Skeletal muscle cell (primary cell): ENCODE measurements around a stretch of chr6.

DNA sequence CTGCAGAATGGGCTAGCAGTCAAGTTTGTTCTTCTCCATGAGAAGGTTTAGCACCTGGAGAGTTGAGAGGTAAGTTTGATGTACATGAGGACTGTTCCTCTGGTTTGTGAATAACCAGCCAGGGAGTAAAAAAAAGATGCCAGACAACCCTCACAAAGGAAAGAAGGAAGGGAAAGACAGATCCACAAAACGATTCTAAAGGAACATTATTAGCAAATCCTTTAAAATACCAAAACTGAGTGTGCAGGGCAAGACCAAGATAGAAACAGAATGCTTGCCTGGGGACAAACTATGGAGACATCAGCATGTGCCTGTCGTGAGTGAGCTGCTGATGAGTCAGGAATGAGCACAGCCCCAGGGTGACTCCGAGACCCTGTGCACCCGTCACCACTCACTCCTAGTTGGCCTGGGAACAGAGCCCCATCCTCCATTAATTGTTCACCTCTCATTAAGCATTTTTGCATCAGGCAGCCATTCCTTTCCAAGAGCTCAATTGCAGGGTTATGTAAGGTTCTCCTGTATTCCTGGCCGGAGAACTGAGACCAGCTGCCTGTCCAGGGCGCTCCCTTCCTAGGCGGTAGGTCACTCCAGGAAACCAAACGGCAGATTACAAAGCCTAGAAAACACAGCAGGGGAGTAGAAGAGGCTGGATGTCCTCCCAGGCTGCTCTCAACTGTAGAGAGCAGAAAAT lies 532.9 kb upstream of the JARID2 start:
- RRBS = no CpG with 5 or more reads among the region's 8 CpGs

- RRBS = no CpG with 5 or more reads among the region's 7 CpGs
Measured at GRCh38 chr6:14841976-14842351, 403.9 kb upstream of the JARID2 start.

GRCh38 chr6:14863835-14864859 lies 381.7 kb upstream of the JARID2 start:
- RRBS = no CpG with 5 or more reads among the region's 15 CpGs

GRCh38 chr6:14890198-14890513 lies 355.7 kb upstream of the JARID2 start:
- RRBS = no CpG with 5 or more reads among the region's 7 CpGs

DNA sequence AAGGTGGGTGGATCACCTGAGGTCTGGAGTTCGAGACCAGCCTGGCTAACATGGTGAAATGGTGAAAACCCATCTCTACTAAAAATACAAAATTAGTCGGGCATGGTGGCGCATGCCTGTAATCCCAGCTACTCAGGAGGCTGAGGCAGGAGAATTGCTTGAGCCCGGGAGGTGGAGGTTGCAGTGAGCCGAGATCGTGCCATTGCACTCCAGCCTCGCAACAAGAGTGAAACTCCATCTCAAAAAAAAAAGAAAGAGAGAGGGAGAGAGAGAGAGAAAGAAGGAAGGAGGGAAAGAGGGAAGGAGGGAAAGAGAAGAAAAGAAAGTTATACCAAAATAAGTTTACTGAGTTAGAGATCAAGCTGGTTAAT lies 341.3 kb upstream of the JARID2 start:
- RRBS = no CpG with 5 or more reads among the region's 7 CpGs

- RRBS = no CpG with 5 or more reads among the region's 13 CpGs
Measured at GRCh38 chr6:14910665-14911586, 334.9 kb upstream of the JARID2 start.

- RRBS = 1% methylated on average over 17 of the region's 78 CpGs
Measured at GRCh38 chr6:15244622-15245262, 1.1 kb upstream of the JARID2 start.

DNA sequence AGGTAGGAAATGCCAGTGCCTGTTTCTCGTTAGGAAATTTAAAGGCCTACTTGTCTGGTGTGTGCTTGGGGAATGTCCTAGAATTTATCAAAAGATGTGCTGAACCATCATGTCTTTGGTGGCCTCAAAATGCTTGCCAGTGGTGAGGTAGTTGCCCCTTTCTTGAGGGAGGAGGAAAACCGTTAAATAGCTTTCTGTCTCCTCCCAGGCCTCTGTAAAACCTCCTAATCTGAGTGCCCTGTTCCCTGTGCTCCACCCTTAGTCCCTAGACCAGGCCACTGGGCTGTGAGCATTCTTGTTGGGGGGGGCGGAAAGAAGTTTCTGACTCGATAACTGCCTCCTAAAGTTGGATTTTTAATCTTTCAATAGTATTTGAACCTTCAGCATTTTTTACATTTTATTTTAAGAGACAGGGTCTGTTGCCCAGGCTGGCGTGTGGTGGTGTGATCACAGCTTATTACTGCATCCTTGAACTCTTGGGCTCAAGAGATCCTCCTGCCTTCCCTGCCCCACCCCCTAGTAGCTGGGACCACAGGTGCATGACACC lies 23.2 kb downstream of the JARID2 start:
- RRBS = no CpG with 5 or more reads among the region's 5 CpGs

DNA sequence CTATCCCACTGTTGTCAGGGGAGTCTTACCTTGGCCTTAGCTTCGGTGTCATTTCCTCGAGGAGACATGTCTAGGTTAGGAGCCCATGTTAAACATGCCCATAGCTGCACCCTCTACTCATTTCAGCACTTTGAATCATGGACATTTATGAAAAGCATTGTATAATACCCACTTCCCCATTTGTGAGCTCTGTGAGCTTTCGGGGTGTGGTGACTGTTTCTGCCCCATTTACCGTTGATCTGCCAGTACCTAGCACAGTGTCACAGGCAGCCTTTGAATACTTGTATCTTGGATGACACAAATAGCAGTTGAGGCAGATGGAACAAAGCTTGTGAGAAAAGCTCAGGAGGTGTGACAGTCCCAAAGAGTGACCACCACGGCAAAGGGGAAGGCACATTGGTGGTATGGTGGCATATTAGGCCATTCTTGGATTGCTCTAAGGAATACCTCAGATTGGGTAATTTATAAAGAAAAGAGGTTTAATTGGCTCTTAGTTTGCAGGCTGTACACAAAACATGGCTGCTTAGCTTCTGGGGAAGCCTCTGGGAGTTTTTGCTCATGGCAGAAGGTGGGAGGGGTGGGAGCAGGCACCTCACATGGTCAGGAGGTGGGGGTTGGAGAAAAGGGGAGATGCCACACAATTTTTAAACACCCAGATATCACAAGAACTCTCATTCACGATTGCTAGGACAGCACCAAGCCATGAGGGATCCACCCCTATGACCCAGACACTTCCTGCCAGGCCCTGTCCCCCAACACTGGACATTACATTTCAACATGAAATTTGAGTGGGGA lies 42.0 kb downstream of the JARID2 start:
- RRBS = no CpG with 5 or more reads among the region's 6 CpGs

DNA sequence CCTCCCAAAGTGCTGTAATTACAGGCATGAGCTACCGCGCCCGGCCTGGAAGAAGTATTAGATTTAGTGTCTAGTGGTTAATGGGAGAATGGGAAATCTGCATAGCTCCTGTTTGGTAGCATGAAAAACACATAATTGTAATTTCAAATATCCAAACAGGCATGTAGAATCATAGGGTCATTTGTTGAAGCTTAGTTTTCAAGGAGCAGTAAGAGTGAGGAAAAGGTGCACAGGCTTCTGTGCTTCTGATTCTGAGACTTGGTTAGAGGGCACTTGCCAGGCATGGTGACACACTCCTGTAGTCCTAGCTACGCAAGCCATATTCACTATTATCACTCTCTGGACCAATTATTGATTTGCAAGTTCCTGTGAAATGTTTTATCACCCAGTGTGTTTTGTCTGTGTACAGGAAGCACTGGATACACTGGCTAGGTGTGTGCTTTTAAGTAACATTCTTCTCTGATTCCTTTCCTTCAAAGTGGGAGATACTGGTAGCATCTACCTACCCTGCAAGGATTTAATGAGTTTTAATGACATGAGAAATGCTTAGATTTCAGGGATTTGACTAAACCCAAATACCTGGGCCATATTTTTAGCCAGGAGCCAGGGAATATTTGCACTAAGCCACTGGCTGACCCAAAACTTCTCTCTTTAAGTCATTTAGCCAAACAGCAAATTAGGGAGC lies 76.3 kb downstream of the JARID2 start:
- RRBS = no CpG with 5 or more reads among the region's 4 CpGs

GRCh38 chr6:15331112-15331486 lies 85.2 kb downstream of the JARID2 start:
- RRBS = no CpG with 5 or more reads among the region's 1 CpG

GRCh38 chr6:15522063-15522580 lies 140.7 kb downstream of the DTNBP1 start:
- RRBS = no CpG with 5 or more reads among the region's 10 CpGs

GRCh38 chr6:15539381-15540193 lies 123.2 kb downstream of the DTNBP1 start:
- RRBS = no CpG with 5 or more reads among the region's 15 CpGs

DNA sequence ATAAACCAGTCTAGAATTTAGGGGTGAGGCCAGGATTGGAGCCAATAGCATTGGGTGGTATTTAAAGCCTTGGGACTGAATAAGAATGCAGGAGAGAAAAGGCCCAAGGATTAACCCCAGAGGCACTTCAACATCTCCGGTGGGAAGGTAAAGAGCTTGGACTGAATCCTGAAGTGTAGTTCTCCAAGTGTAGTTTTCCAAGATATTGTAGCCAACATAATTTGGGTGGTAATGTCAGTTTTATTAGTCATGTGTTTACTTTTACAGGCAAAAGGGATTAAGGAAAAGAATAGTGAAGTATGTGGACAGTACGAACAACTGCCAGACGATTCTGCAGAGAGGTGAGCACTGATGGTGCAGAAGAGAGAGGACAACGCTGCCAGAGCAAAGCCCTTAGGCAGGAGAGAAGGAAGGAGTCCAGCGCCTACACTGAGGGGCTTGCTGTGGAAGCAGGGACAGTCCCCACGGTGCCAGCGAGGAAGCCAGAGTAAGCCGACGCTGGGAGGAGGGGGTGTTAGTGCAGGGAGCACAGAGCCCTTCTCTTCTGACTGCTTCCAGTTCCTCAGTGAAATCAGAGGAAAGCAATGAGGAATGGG lies 85.0 kb downstream of the DTNBP1 start:
- RRBS = no CpG with 5 or more reads among the region's 9 CpGs

GRCh38 chr6:15661849-15662181 lies 1.0 kb downstream of the DTNBP1 start:
- RRBS = no CpG with 5 or more reads among the region's 10 CpGs

- RRBS = no CpG with 5 or more reads among the region's 12 CpGs
Measured at GRCh38 chr6:16130154-16130767, 1.4 kb downstream of the MYLIP start.

GRCh38 chr6:16134756-16135818 lies 6.2 kb downstream of the MYLIP start:
- RRBS = no CpG with 5 or more reads among the region's 3 CpGs

DNA sequence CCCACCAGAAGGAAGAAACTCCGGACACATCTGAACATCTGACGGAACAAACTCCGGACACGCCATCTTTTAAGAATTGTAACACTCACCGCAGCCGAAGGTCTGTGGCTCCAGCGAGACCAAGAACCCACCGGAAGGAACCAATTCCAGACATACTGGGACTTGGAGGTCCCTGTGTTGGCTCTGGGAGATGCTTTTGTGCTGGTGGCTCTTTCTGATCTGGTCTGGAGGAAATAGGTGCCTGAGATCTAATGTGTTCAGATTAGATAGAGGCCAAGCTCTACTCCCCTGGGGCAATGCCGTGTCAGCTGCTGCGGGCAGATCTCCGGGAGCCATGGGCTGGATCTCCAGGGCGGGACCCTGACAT lies 29.1 kb downstream of the GMPR start:
- RRBS = 90% methylated on average over 2 of the region's 12 CpGs

GRCh38 chr6:16358698-16359122 lies 120.3 kb downstream of the GMPR start:
- RRBS = no CpG with 5 or more reads among the region's 12 CpGs

GRCh38 chr6:16422133-16422602 lies 183.8 kb downstream of the GMPR start:
- RRBS = no CpG with 5 or more reads among the region's 8 CpGs